ENCODE data around the gene GLO1.

DNA sequence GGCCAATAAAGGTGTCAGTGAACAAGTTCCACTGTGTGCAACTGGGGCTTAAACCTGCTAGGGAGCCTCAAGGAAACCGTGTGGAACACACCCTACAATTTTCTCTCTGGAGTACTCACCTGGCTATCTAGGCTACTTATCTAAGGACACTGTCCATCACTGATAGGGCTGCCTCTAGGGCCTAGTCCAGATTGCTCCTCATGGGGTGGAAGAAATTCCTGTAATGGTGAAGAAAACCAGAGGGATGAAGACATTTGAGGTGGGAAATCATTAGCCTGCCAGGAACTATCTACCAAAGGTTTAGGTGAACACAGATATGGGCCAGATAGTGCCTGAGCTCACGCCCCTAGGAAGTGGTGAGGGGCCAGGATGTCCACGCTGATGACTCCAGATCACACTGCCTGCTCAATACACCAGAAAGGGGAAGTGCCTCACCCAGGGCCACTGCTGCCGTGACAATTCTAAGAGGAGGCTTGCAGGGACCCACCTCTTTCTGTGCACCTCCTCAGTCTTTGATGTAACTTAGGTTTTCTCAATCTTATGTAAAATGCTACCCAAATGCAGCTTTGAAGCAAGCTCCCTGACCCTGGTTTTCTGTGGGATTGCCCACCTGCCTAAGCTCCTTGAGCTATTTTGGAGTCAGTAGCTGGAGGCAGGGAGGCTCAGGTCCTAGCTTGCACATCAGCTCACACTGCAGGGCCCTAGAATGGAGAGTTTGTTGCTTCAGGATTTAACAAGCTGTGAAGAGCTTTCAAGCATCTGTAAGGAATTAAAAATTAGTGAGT, 5.4 kb upstream of the RAB44 start:
- PRO-cap: no peak

- PRO-cap: no peak
These were observed 45.4 kb downstream of the CPNE5 start for GRCh38 chr6:36793374-36794662.

- PRO-cap: no peak
These were observed 7.0 kb downstream of the PPIL1 start for GRCh38 chr6:36867669-36867956.

DNA sequence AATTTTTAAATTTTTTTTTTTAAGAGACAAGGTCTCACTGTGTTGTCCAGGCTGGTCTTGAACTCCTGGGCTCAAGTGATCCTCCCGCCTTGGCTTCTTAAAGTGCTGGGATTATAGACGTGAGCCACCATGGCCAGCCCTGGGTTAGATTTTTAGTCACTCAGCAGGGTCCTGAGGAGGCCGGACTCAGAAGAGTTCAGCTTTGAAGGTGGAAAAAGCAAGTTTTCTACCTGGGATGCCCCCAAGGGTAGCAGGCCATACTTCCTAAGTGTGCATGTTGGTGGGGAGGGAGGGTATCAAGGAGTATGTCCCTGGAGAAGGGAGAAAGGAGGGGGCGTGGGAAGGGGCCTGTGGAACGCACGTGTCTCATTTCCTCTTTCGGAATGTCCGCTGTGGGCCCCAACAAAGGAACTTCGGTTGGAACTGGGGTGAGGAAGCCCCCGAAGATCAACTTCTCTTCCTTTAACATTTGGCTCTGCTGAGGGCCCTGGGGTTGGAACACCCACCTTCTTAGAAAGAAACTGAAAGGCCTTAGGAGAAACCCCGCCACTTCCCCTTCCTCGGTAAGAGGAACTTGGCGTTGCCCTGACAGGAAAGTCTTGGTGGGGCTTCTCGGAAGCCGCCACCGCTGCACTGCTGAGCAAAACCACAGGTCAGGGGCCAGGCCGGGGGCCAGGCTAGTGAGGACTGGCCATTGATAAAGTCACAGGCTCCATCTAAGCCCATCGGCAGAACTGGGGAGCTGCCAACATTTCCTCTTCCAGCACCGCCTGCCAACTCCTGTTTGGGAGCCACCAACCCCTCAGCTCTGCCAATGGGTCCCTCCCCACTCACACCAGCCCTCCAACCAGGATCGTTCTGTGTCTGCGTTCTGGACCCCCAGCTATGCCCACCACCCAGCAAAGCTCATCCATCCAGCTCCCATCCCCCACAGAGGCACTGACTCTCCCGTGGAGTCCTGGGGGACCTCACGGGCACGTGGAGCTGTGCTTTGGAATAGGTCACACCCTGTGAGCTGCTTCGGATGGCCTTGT, 44.6 kb downstream of the FGD2 start:
- PRO-cap: no peak

DNA sequence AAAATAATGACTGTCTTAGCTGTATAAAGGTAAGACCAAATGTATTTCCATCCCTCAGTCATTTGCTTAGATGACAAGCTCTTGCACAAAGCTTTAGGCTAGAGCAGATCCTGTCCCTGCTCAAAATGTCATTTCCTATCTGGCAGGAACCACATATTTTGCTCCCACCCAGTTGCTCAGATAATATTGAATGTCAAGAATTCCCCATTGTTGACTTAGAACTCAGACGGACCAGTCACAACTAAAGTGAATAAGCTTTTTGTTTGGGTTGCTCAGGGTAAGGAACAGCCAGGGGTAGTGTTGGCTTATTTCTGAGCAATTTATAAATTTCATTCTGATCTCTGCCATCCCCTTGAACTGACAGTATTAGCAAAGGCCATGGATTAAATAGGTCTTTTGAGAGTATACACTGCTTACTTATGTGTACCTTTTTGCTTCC, 16.1 kb downstream of the RNF8 start:
- PRO-cap: no peak

GRCh38 chr6:37423552-37424305, 9.3 kb upstream of the CMTR1 start:
- PRO-cap: no peak

- PRO-cap: no peak
These were observed 67.2 kb downstream of the MDGA1 start for GRCh38 chr6:37630365-37630928.

DNA sequence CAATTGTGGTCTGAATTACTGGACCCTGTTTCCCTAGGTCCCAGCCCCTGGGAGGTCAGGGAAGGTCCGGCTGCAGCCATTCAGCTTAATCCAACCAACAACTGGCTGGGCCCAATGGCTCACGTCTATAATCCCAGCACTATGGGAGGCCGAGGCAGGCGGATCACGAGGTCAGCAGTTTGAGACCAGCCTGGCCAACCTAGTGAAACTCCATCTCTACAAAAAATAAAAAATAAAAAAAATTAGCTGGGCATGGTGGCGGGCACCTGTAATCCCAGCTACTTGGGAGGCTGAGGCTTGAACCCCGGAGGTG, 53.5 kb upstream of the ZFAND3 start:
- PRO-cap: no peak

DNA sequence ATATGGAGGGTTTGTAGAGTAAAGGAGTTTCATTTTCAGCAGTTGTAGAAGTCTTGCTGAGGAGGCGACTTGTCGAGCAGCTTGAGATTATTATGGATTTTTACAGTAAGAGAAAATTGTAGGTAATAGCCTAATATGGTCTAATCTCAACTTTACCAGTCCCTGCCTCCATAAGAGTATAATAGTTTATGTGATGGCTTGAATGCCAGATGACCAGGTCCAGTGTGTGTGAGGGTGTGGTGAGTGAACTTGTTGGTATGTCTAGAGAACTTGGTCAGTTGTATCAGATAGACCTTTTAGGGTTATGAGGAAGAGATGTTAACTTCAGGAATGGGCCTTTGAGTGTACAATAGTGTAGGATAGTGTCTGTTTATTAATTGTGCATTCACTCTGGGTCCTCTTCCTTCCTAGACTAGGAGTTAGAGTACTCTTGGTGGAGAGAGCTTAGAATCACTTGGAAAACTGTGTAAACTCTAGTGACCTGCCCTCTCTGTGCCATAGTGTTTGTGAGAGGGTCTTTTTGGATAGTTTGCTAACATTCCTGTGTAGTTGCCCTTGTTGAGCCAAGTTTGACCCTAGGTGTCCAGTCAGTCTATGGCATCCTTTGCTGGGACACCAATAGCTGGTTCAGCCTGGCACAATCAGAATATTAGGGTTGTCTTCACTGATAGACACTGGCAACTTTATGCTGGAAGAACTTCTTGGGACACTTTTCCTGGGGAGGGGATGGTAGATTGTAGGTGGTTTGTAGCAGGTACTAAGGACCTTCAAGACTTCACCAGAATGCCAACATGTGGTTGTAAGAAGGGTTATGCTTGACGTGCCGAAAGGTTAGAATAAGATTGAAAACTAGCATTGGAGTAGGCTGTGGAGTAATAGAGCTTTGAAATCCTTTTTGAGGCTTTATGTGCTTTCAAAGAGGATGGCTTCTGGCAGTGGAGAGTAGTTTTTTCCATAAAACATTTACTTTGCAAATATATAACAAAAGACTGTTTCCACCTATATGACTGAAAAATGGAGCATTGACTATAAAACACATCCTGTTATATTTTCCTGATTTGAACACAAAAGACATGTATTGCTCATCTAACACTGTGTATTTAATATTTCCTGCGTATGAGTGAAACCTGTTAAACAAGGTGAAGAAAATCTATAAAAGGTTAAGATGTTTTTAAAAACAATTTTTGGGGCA, 38.5 kb downstream of the ZFAND3 start:
- PRO-cap: no peak

DNA sequence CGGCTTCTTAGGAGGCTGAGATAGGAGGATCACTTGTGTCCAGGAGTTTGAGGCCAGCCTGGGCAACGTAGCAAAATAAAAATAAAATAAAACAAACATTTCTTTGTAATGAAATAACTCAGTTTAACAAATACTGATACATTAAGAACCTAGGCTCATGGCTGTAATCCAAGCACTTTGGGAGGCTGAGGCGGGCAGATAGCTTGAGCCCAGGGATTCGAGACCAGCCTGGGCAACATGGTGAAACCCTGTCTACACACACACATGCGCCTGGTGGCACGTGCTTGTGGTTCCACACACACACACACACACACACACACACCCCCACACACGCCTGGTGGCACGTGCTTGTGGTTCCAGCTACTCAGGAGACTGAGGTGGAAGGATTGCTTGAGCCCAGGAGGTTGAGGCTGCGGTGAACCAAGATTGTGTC, 165.7 kb downstream of the ZFAND3 start:
- PRO-cap: no peak

GRCh38 chr6:38093420-38094168, 274.1 kb downstream of the ZFAND3 start:
- PRO-cap: no peak

DNA sequence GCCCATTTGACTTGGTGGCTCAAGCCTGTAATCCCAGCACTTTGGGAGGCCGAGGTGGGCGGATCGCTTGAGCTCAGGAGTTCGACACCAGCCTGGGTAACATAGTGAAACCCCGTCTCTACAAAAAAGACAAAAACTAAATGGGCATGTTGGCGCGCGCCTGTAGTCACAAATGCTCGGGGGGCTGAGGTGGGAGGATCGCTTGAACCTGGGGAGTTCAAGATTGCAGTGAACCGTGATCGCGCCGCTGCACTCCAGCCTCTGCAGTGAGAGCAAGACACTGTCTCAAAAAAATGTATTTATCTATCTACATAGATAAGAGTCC, 746 bp upstream of the BTBD9 start:
- PRO-cap: no peak

GRCh38 chr6:38702361-38703506, at the start of gene GLO1:
TSS of gene GLO1 (minus strand) at chr6:38703145.
- PRO-cap: bidirectional peak, plus-strand start at chr6:38702568, minus-strand start at chr6:38702236; bidirectional peak, plus-strand start at chr6:38702746, minus-strand start at chr6:38702677; unidirectional peak, minus-strand start at chr6:38702979; unidirectional peak, minus-strand start at chr6:38703145

DNA sequence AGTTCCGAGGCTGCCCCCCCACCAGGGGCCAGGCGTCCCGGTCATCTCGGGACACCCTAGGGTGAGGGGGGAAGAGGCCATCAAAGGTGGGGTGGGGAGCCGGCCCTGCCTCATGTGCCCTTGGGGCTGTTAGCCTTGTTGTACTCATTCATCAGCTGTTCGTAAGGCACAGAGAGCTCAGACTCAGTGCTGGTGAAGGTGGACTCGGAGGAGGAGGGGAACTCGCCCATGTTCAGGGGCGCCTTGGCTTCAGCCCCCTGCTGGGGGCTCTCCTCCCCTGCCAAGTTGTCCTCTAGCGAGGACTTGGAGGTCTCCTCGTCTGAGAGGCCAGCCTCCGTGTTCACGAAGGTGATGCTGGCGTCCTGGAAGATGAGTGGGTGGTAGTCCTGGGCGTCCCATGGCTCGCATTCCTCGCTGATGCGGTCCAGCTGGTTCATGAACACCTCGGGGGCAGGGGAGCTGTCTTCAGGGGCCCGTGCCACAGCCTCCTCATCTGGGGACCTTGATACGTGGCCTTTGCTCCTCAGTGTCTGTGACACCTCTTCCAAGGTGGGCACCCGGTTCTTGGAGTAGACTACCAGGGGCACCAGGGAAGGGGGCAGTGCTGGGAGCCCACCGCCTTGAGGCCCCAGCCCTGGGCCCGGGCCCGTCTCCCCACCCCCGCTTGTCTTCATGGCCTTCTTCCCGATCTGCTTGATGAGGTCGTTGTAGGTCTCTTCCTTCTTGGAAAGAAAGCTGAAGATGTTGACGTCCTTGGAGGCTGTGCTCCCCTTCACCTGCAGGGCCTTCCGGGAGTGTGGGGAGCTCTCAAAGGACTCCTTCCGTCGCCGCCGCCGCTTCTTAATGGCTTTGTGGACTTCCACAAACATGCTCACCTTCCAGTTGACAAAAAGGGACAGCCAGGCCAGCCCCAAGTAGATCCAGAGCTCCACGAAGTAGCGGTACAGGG, 38.2 kb downstream of the KCNK5 start:
- PRO-cap: no peak

DNA sequence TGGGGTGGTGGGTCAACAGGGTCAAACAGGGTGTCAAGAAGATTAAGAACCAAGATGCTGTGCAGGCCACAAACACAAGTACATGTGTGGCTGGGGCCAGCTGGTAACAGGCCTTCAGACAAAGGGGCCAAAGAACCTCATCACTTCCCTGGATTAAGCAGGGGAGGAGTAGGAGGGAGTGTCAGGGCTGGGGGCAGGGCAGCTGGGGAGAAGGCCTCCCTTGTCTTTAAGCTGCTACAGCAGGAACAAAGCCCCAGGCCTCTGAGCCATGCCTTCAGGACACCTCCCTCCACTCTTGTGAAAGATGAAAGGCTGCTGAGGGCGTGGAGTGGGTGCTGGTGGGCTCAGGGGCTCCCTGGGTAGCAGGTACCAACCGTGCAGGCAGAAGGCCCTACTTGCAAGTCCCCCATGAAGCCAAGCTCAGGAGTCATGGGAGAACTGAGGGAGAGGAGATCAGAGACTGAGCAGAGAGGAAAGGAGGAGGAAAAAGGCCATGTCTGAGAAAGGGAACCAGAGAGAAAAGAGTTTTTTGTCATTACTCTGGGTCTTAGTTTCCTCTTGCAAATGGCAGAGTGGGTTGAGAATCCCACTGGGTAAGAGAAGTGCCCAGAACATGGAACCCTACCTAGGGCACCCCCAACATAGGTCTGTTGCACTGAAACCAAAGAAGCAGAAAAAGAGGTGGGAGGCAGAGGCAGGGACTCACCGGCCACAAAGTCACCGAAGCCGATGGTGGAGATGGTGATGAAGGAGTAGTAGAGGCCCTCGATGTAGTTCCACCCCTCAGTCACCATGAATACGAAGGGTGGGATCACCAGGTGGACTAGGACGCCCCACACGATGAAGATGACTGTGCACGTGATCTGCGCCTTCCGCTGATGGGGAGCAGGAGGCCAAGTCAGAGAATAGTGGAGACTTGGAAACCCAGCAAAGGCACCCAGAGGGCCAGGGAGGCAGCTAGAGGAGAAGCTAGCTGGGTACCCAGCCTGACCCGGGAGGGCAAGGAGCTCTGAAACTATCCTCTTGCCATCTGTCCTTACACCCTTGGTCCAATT, 35.5 kb downstream of the KCNK5 start:
- PRO-cap: no peak

DNA sequence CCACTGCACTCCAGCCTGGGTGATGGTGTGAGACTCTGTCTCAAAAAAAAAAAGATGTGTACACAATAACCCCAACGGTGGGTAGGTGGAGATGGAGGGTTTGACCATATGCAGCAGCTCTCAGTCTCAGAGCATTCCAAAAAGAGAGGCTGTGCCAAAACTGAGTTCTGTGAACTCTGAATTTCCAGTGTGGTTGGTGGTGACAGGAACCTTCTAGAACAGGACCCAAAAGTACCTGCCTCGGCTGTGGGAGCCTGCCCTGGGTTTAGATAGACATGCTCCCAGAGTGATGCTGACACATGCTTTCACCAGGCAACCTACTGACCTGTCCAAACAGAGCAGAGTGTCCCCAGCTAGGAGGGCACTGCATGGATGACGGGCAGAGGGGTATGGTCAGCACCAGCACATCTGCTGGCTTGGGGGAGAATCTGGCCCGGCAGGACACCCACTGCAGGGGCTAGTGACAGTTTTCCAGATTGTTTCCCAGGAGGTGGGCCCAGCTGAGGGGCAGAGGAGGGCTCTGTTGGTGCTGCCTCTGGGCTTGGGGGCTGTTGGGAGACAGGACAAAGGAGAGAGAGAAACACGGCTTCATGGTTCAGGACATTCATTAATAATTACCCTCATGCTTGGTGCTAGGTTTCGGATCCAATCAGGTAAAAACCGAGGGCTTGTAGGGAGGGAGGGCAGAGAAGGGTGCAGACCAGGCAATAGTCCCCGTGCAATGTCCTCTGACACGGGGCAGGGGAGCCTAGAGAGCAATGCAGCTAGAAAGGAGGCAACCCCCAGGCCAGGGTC, 15.1 kb downstream of the KCNK5 start:
- PRO-cap: no peak

DNA sequence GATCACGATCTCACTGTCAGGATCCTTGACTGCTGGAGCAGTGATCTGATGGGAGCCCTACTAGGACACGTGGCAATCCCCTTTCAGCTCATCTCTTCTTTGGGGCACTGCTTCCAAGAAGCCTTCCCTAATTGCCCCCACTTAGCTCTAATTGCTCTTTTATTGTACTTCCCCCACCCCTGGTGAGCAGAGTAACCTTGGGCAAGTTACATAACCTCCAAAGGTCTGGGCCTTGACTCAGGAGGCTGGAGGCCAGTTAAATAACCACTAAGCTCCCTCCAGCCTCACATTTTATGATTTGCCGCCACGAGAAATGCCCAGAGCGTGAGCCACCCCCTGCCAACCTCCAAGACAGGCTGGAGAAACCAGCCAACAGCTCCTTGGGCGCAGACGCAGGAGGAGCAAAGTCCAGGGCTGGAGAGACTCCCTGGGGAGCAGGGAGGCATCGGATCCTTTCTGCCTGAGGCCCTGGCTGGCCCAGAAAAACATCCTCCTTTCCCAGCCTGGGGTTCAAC, 11.8 kb downstream of the KCNK5 start:
- PRO-cap: no peak

- PRO-cap: no peak
These were observed 1.2 kb downstream of the KCNK5 start for GRCh38 chr6:39227723-39228768.

DNA sequence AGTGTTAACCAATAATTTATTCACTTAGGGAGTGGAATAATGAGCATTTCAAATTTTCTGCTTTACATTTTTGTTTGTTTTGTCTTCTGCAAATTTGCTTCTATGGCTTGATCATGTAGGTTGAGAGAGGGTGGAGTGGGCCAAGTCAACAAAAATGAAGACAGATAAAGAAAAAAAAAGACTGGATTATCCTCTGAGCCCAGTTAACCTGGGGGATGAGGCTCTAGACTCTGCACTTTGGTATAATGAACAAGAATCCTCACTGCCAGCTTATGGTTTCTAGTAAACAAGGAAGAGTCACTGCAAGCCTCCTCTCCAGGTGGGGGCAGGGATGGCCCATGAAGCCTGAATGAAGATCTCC, 37.8 kb downstream of the KCNK17 start:
- PRO-cap: no peak

- PRO-cap: no peak
These were observed 20.5 kb downstream of the DAAM2 start for GRCh38 chr6:39812286-39813387.

Measured in Calu3 (cell line).